Diencephalon (tissue), 2 donors: Measurements from ENCODE around the genes ABT1, H2BC17 and ZSCAN12.

GRCh38 chr6:26462984-26463600, 5.3 kb downstream of the BTN2A1 start:
- RAMPAGE, long total RNA: no peak

- RAMPAGE, long total RNA: no peak
Observed at GRCh38 chr6:26534838-26535173, 3.4 kb upstream of the HMGN4 start.

- RAMPAGE, long total RNA: no peak
Observed at GRCh38 chr6:26556424-26557107, 18.4 kb downstream of the HMGN4 start.

- RAMPAGE, long total RNA: start-site peak on the plus strand at chr6:26596971-26596980, 102 and 90 reads in 2 replicates
Observed at GRCh38 chr6:26596459-26597642, at the start of gene ABT1. Gene ABT1 (plus strand): TSS chr6:26596953.

- RAMPAGE, long total RNA: no peak
Observed at GRCh38 chr6:27138117-27138958, 744 bp upstream of the H4C9 start.

- RAMPAGE, long total RNA: no peak
Observed at GRCh38 chr6:27187184-27188298, 40.6 kb downstream of the H2AC12 start.

DNA sequence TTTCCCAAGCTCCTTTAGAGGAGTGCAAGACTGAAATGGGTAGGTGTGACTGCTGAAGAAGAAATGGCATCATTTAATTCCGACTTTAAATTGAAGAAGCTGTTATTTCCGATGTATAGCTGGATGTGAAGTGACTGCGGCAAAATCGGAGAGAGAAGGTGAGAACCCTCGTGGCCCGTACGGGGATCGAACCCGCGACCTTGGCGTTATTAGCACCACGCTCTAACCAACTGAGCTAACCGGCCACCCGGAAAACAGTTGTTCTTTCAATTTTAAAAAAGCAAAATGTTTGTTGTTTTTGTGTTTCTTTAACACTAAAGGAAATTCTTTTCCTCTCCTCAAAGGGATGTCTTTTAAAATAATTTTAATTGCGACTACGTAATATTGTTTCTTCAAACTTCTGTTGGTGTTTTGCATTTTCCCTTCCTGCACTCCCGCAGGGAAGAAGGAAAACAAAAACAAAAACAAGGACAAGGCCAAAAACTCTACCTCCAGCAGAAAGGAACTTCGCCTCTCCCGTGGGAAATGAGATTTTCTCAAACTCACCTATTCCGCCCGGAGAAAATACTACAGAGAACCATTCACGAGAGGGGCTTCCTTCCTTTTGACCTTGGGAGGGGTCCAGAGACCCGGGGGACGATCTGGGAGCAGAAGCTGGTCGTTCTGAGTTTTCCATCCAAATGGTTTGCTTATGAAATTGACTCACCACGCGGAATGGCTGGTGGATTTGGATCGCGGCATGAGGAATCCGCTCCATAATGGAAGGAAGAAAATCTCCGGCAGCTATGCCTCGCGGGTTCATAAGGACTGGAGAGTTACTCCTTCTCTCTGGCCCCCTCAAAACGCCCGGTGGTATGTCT, 9.9 kb upstream of the PRSS16 start:
- RAMPAGE, long total RNA: no peak

DNA sequence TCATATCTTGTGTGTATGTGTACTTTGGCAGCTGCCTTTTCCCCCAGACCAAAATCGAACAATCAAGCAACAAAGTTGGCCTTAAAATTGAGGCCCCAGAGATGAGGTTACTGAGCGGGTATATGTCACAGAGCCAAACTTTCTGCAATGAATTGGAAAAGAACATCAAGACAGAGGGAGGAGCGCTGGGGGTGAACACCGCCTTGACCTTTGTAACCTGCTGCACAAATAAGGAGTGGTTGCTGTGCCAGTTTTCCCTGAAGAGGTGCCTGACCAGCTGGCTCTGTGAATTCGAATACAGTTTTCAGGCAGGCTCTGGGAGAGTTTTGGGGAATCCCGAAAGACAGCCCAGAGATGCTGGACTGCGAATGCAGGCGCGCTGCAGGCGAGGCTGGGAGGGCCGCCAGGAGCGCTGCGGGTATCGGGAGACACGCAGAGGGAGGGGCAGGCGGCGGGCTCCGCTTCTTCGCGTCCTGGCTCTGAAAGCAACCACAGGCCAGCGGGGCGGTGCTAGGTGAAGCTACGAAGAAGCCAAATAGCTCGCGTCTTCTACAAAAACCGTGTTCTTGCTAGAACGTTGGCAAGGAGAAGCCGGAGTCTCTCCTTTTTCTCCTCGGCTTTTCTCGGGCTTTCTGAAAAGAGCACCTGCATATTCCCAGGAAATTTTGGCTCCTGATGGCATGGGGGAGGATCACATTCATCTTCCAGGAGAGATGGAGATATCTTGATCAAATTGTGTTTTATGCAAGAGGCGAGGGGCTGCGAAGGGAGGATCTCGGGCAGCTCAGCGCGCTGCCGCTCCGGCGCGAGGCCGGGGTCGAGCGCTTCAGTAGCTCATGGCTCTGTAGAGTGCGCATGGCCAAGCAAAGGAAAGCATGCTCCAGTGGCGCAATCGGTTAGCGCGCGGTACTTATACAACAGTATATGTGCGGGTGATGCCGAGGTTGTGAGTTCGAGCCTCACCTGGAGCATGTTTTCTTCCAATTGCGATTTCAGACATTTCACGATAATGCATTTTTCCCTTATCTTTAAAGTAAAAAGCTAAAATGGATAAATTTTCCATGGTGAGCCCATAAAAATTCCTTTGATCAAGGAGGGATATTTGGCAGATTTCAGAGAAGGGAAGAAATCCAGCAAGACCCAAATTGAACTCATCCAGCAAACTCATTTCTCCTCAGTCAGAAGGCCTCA, 158.0 kb upstream of the ZNF184 start:
- RAMPAGE, long total RNA: no peak

- RAMPAGE, long total RNA: no peak
Observed at GRCh38 chr6:27830457-27831428, 617 bp downstream of the H4C12 start.

DNA sequence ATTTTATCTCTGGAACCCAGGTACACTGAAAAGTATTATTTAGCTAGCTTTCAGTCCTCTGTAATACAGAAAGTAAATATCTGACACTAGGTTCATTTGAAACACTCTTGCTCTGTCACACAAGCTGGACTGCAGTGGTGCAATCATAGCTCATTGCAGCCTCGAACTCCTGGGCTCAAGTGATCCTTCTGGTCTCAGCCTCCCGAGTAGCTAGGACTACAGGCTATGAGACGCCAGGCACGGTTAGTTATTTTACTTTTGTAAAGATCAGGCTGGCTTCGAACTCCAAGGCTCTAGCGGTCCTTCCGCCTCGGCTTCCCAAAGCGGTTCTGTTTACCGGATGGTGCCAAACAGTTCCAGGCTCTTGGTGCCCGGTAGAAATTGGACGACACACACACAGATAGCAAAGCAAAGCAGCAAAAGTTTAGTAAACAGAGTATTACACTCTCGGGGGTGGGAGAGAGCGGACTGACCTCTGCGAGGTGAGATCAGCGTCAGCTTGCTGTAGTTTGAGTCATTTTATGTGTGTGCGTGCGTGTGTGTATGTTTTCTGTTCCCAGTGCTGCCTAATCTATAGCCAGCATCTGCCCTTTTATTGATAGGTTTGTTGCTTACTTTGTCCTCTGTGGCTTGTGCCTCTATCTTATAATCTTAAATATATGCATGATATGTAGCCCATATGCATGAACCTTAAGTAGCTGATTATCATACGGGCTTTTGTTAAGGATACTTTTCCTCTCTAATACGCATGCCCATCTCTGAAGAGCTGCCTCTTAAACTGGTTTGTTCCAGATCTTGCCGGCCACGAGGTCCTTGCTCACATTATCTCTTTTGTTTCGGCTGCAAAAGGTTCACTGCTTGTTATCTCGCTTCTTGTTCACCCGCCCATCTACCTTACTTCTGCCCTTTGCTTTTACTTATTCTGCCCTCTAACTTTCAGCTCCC, 1.2 kb downstream of the H2AC15 start:
- RAMPAGE, long total RNA: no peak

DNA sequence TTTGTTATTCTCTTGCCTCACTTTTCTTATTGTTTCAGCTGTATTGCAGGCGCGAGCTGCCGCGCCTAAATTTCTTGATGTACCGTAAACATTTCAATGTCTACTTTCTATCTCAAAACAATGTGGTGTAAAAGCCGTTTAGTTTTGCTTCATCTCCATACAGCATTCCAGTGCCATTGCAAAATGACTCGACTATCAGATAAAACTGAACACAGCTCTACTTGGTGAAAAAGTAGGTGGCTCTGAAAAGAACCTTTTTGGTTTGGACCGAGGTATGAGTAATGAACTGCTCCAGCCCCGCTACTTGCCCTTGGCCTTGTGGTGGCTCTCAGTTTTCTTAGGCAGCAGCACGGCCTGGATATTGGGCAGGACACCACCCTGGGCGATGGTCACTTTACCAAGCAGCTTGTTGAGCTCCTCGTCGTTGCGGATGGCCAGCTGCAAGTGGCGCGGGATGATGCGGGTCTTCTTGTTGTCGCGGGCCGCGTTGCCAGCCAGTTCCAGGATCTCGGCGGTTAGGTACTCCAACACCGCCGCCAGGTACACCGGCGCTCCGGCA, 449 bp downstream of the H2AC15 start:
- RAMPAGE, long total RNA: no peak

DNA sequence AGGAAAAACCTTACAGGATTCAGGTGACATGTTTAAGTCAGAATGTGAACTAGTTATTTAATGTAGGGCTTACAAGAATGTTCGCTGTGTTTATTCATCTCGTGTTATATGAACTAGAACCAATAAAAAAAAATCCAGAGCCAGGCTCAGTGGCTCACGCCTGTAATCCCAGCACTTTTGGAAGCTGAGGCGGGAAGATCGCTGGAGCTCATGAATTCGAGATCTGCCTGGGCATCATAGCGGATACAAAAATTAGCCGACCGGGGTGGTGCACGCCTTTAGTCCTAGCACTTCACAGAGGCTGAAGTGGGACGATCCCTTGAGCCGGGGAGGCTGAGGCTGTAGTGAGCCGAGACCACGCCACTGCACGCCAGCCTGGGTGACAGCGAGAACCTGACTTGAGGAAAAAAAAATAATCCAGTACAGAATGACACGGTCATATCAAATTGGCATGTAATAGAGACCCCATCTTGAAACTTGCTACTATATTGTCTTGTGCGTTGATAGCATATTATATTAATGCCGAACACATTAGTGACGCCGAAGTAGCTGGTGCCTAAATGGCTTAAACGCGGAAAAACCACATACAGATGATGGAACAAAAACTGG, 883 bp downstream of the H2AC16 start:
- RAMPAGE, long total RNA: no peak

- RAMPAGE, long total RNA: start-site peak on the plus strand at chr6:27893419-27893426, 36 and 115 reads in 2 replicates
Observed at GRCh38 chr6:27893315-27894274, at the start of gene H2BC17. Gene H2BC17 (plus strand): TSS chr6:27893425.

DNA sequence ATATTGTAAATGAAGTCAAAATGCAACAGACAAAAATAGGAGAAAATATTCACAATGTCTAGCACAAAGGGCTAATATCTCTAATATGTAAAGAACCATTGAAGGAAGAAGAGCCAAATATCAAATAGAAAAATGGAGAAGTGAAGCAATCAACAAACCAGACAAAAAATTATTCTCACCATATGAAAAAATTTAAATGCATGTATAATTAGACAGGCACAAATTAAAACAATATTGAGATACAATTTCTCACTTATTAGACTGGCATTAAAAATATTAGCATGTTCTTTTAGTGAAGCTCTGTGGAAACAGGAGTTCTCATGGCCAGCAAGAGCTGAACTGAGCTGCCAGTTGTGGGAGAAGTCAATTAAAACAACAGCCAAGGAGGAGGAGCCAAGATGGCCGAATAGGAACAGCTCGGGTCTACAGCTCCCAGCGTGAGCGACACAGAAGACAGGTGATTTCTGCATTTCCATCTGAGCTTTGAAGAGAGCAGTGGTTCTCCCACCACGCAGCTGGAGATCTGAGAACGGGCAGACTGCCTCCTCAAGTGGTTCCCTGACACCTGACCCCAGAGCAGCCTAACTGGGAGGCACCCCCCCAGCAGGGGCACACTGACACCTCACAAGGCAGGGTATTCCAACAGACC, 14.0 kb upstream of the OR2B6 start:
- RAMPAGE, long total RNA: no peak

DNA sequence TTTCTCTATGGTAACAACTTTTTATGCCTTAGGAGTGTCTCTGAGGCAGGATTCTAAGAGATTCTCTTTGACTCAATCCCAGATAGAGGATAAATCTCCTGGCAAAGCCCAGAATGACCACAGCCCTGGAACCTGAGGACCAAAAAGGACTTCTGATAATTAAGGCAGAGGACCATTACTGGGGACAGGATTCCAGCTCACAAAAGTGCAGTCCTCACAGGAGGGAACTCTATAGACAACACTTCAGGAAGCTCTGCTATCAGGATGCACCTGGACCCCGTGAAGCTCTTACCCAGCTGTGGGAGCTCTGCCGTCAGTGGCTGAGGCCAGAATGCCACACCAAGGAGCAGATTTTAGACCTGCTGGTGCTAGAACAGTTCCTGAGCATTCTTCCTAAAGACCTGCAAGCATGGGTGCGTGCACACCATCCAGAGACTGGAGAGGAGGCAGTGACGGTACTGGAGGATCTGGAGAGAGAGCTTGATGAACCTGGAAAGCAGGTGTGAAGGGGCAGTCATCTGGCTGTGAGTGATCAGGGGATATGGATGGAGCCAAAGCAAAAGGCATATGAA, 1.0 kb downstream of the ZSCAN16 start:
- RAMPAGE, long total RNA: no peak

- RAMPAGE, long total RNA: no peak
Observed at GRCh38 chr6:28220463-28221123, 4.5 kb upstream of the ZSCAN9 start.

GRCh38 chr6:28382992-28384061, 16.2 kb downstream of the ZSCAN12 start:
- RAMPAGE, long total RNA: no peak

- RAMPAGE, long total RNA: no peak
Observed at GRCh38 chr6:28399502-28400271, at the start of gene ZSCAN12. Gene ZSCAN12 (minus strand): TSS chr6:28399747.

- RAMPAGE, long total RNA: no peak
Observed at GRCh38 chr6:28589059-28589628, 2.0 kb upstream of the SCAND3 start.

GRCh38 chr6:28642930-28643661, 56.0 kb upstream of the SCAND3 start:
- RAMPAGE, long total RNA: no peak